Cytotoxic T cell (primary cell): ENCODE measurements around a stretch of chr16.

DNA sequence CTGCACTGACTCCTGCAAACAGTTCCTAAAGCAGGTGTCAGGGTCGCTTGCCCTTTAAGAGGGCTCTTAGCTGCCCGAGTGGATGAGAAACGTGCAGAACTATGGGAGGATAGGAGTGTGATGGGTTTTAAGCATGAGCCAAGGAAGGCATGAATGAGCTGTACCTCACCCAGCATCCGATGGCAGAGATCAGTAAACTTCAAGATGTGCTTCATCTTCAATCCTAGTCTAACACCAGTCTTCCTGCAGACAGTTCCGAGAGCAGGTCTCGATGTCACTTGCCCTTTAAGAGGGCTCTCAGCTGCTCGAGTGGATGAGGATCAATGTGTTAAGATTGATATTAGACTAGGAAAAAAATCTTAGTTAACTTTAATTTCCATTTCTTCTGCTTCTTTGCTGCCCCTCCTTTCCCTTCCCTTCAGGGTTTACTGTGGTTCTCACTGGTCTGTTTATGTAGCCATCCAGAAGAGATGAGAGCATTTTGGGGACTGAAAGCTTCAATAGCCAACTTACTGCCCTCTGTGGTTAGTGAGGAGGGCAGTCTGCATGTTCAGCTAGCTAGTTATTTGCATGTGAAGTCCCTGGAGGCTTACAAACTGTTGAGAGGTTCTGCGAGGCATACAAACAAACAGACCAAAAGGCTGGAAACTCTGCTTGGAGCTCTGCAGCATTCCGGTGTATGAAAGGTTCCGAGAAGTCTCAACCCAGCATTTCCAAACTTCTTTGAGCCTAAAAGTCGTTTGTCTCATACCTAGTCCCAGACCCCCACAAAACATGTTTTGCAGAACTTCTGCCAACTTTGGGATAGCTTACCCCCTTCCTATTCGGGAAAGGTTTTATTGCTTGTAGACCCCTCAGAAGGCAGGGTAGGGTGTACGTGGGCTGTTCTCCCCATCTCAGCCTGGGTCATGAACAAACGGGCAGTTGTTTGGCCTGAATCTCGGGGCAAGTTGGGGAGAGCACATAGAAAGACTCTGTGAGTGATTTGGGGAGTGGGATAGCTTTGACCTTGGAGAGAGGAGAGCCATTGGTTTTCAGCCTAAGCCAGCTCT, 15.4 kb downstream of the KLHL36 start:
- PRO-cap, 2 experiments = no peak in any of the 2 experiments

DNA sequence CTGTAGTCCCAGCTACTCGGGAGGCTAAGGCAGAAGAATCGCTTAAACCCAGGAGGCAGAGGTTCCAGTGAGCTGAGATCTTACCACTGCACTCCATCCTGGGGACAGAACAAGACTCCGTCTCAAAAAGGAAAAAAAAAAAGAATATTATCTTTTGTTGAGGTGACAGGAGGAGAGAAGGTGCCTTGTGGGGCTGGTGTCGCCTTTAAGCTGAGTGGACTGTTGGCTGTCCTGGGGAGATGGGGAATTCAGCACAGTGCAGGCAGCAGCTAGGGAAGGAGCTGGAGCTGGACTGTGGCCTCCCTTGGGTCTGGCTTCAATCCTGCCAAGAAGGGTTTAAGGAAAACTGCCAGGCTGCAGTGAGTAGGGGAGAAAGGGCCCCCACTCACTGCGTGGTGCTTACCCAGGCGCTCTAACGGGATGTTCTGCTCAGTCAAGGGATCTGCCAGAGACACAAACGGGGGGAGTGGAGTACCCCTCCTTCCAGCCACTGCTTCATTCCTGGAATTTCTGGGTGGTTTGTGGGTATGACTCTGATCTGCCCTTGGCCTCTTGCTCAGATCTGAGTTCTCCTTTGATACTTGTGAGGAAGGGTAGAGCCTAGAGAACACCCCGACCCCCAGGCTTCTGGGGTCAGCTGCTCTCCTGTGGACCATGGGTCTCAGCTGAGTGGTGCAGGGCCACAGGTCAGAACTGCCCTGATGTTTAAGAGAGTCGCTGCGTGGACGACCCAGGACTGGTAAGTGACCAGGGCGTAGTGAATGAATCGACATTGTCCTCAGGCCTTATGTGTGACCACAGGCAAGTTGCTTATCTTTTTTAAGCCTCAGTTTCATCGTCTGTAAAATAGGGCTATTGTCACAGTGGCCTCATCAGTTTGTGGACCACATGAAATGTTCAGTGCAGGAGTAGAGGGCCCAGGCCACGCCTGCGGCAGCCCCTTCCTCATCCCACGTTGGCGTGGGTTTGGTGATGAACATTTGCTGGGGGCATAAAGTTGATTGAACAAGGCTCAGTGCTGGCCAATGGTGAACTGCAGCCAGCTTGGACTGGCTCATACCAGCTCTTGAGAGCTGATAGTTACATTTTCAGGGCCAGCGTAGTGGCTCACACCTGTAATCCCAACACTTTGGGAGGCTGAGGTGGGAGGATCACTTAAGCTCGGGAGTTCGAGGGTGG, 9.6 kb downstream of the CRISPLD2 start:
- PRO-cap, 2 experiments = no peak in any of the 2 experiments

DNA sequence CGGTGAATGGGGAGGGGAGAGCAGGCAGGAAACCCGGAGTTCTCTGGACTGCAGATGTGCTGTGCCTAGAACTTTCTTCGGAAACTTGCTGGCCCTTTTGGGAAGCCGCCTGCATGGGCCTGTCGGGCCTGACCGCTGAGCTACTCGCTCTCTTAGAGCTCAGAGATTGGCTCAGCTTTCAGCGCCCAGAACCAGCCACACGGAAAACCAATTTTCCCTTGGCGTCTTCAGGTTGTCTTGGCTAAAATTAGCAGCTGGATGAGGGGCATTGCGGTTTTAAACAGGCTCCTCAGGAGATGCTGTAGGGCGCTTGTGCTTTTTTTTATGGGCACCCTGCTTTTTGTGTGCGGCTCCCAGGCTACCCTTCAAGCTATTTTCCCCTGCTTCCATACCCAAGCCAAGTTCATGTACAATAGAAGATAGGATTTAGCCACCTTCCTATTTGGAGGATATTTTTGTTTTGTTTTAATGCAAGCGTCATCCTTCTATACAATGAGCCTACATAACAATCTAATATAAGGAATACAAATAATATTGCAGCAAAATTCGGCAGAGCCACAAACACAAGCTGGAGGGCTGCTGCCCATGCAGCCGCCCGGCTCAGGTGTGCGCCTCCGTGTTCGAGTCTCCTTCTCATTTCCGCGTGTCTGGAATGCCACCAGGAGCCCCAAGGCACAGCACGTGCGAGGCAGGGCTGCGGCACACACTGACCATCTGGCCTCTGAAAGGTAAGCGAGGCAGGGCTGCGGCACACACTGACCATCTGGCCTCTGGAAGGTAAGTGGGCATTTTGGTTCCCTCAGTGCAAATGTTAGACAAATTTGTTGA, 37.8 kb downstream of the ZDHHC7 start:
- PRO-cap, 2 experiments = no peak in any of the 2 experiments

DNA sequence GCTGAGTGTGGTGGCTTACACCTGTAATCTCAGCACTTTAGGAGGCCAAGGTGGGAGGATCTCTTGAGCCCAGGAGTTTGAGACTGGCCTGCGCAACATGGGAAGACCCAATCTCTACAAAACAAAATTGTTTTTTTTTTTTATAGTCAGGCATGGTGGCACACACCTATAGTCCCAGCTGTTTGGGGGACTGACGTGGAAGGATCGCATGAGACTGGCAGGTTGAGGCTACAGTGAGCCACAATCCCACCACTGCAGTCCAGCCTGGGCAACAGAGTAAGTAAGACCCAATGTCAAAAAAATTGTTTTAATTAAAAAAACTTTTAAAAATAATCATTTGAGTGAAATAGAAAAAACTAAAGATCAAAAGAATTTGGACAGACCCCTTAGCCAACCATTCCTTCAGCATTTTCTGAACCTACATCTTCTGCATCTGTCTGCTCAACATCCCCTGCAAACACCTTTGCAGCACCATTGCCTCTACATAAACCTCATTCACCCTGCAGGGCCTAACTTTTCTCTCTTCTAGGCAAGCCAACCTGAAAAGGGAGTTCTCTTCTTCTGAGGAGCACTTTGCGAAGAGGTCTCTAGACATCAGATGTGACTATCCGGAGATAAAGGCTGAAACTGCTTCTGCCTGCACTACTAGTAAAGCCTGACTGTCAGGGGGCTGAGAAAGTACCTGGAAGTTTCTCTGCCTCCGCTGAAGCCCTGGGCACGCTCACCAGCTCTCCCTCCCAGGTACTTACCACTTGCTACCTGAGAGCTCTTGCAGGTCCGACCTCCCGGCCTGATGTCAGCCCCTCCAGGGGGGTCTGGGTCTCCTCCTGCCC, 17.8 kb downstream of the ZDHHC7 start:
- PRO-cap, 2 experiments = no peak in any of the 2 experiments

- PRO-cap, 2 experiments = peak in 2 of 2 experiments; most common plus-strand start chr16:85010984 (in 2); most common minus-strand start chr16:85010617 (in 1)
Observed at GRCh38 chr16:85010445-85011369, 628 bp downstream of the ZDHHC7 start.

GRCh38 chr16:85028454-85029808, 1.3 kb downstream of the KIAA0513 start:
- PRO-cap, 2 experiments = peak in 2 of 2 experiments; most common plus-strand start chr16:85028894 (in 2); most common minus-strand start chr16:85028832 (in 2)

GRCh38 chr16:85046841-85047766, 19.5 kb downstream of the KIAA0513 start:
- PRO-cap, 2 experiments = no peak in any of the 2 experiments

DNA sequence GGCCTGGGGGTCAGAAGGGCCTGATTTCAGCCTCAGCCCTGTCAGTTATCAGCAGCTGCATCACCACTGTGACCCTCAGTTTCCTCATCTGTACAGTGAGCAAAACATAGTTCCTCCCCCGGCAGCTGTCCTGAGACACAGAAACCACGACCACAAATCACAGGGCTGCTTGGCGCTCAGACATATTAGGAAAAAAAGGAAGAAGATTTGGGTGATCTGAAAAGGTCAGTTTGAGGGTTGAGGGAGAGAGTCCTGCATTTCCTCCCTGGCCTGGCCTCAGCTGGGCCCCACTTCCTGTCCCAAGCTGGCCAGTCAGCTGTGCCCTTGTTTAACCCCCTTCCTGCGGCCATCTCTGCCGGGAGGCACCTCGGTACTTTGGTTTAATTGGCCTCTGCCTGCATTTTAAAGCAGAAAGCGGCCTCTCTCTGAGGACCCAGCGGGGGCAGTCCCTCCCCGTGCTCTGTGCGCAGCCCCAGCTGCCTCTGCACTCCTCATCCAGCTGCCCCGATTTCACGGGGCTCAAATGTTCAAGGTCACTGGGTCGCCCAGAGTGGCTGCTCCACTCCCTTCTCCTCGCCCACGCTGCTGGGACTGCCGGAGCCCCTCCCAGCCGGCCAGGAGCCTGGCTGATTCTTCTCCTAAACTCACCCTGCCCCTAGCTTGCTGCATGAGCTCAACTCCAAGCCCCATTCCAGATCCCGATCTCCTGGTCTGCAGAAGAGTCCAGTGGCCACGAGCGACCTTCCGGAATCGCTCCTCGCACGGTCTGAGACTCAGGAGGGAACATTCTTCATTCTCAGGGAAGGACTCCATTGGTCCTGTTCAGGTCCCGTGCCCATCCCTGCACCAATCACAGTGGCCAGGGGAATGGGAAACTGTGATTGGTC, 24.1 kb upstream of the CIBAR2 start:
- PRO-cap, 2 experiments = no peak in any of the 2 experiments

DNA sequence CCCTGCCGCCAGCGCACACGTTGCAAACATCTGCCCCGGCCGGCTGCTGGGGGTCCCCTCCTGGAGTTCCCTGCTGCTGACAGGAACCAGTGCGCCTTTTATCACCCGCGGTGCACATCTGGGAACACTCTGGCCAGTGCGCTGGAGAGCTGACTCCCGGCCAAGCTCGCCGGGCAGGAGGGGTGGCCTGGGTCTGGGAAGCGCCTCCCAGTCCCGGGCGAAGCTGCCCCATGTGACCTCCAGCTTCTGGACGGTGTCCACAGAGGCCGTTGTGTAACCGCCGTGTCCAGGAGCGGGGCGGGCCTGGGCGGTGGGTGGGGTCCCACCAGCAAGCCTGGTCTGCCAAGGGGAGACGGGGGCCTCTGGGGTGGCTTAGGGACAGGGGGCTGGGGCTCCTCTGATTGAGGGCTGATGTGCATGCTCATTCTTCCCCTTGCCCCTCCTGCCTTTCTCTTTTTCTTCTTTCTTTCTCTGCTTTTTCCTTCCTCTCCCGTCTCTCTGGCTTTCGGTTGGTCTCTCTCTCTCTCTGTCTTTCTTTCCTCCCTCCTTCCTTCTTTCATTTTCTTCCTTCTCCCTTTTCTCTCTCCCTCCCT, 25.2 kb upstream of the CIBAR2 start:
- PRO-cap, 2 experiments = no peak in any of the 2 experiments

DNA sequence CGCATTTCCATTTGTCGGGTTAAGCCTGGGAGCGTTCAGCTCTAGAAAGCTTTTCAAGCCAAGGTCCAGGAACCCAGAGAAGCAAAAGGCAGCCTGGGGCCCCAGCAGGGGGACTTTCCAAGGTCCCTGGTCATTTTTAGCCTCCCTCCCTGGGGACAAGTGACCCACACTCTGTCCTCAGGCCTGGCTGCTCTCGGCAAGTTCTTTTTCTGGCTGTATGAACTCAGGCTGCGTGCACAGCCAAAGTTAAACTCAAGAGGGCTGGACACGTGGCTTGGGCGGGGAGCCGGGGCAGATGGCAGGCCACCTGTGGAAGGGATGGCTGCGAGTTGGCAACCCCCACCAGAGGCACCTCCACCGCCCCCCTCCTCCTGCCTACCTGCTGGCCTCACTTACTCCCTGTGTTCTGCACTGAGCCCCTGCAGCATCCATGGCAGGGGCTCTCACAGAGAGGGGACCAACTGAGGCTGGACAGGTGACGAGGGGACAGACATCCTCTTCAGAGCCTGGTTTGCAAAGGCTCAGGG, 41.5 kb upstream of the CIBAR2 start:
- PRO-cap, 2 experiments = no peak in any of the 2 experiments

GRCh38 chr16:85171362-85171974, 59.2 kb upstream of the CIBAR2 start:
- PRO-cap, 2 experiments = no peak in any of the 2 experiments

DNA sequence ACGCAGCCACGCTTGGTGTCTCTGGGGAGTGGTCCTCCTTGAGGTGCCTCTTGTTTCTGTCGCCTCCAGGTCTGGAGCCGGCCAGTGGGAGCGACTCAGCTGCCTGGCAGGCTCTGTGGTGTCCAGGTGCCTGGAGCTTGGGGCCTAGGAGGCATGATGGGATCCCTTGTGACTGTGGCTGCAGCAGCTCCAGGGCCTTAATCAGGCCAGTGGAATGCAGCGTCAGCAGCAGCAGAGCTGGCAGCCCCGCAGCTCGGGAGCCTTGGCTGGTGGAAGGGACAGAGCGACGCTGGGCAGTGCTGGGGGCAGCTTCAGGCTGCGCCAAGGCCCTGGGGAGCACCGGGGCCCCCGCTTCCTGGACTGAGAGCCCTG, 74.8 kb upstream of the CIBAR2 start:
- PRO-cap, 2 experiments = no peak in any of the 2 experiments

- PRO-cap, 2 experiments = no peak in any of the 2 experiments
Observed at GRCh38 chr16:85196079-85196899, 84.0 kb upstream of the CIBAR2 start.

- PRO-cap, 2 experiments = no peak in any of the 2 experiments
Observed at GRCh38 chr16:85283992-85284577, 171.8 kb upstream of the CIBAR2 start.

DNA sequence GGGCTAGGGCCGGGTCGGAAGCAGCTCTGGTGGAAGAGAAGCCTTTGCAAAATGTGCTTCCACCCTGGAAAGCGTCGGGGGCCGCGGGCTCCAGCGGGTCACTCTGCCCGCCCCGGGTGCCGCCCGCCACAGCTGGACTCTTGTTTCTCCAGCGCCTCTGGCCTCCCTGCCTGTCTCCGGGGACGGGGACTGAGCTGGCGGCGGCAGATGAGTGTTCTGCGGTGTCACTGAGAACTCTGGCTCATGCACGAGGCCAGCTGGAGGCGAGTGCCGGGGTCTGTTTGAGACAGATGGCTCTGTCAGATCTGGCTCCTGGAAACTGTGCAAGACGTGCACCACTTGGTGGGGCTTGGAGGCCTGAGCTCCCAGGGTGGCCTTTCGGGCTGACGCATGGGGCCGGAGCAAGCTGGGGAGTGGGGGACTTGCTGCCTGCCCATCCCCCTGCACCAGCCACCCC, 174.7 kb upstream of the CIBAR2 start:
- PRO-cap, 2 experiments = no peak in any of the 2 experiments

DNA sequence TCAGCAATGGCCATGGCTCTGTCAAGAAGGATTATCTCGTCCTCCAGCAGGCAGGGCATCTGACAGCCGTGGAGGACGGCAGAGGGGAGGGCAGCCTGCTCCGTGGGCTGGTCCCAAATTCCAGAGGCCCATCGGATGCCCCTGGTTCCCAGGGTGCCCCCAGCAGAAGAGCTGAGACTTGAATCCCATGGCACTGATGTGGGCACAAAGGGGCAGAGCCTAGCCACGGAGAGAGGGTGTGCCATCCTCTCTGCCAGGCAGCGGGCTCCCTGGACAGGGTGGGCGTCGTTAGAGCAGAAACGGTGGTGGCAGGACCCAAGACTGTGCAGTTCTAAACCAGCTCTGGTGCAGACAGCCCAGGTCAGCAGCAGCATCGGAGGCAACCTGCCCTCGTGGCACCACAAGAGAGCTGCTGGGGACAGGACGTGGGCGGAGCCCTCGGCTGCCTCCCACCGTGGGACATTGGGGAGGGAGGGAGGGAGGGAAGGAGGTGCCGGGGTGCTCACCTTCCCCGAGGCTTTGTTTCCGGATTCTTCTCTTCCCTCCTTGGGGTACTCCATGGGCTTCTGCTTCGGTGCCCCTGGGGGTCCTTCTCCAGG, 198.9 kb upstream of the CIBAR2 start:
- PRO-cap, 2 experiments = no peak in any of the 2 experiments

GRCh38 chr16:85312609-85313503, 200.6 kb upstream of the CIBAR2 start:
- PRO-cap, 2 experiments = no peak in any of the 2 experiments

- PRO-cap, 2 experiments = no peak in any of the 2 experiments
Observed at GRCh38 chr16:85360138-85361308, 248.3 kb upstream of the CIBAR2 start.

- PRO-cap, 2 experiments = no peak in any of the 2 experiments
Observed at GRCh38 chr16:85391634-85392511, 221.2 kb upstream of the GSE1 start.

DNA sequence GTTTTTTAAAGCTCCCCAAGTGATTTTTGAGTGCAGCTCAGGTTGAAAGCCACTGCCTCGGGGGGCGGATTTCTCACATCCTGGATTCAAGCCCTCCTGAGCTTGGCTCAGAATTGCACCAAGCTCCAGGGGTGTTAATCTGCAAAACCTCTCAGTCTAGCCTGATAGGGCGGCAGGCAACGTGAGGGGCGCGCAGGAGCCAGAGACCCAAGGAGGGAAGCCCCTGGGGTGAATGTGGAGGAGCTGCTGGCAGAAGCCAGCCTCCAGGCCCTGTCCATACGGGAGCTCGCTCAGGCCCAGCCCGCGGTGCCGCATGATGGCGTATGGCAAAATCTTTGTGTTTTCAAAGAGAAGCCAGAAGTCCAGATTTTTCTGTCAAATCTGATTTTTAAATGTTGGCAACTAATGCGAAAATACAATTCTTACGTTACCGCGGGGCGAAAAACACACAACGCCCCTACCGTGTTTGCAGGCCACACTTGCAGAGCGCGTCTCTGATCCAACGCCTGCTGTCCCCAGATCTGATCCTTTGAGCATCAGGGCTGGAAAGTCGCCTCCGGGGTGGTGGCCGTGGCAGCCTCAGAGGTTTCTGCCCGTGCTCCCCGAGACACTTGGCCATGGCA, 182.0 kb upstream of the GSE1 start:
- PRO-cap, 2 experiments = no peak in any of the 2 experiments